H9 (cell line): ENCODE measurements around the genes ADCK2, SSBP1, TAS2R4 and PRSS58.

DNA sequence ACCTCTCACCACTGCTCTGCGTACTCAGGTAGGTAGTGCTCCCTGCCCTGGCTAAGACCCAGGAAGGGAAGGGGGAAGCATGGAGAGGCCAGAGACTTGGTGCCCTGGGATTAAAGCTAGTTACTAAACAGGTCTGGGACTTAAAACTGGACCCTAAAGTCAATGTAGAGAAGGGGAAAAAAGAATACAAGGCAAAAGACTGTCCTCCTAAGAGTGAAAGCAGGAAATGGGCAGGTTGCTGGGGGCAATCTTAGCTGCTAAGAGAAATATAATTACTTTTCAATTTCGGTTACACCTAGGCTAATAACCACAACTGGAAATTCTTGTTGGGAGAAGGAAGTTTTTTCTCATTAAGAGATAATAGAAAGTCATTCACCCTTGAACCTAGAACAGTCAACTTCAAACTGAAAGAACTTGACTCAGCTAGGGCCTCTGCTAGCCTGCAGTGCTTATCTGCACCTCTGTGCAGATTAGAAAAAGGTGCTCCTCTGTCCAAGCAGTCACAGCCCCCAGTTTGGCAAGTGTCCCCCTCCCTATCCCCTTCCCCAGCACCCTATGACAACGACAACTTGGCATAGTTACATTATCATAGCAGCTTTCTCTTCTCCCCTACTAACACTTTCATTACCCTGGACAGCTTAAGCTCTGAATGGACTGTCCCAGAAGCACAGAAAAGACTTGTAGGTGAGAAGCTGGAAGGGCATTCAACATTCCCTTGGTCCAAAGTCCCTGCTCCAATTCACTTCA, 65.7 kb upstream of the KDM7A start:
- PRO-cap = no peak

DNA sequence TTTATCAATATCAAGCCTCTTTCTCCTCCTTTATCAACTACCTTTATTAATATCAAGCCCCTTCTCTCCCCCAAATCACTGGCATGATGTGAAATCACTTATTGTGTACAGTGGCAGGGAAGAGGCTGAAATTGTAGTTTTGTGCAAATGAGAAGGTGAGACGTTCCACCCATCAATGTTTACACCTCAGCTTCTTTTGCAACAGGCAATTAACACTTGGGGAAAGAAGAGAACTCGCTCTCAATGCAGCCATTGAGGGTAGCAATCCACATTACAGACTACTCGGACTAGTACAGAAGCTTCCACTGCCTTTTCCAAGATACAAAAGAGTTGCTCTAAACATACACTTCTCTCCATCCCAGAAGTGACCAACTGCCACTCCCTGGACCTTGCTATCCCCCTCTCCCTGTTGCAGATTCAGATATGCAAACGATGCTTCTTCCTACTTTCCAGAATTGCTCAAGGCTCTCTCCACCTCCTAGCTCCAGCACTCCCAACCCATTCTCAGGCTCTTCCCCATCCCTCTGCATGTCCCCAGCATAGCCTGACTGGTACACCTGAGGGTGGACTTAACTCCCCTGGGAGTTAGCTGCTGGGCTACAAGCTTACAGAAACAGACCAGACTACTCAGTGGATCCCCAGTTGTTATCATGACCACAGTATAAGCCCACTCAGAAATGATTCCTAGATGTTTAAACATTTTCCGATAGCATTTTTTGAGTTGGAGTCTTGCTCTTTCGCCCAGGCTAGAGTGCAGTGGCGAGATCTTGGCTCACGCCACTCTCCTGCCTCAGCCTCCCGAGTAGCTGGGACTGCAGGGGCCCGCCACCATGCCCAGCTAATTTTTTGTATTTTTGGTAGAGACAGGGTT, 27.7 kb downstream of the MKRN1 start:
- PRO-cap = no peak

GRCh38 chr7:140518061-140518530, 38.8 kb upstream of the MKRN1 start:
- PRO-cap = unidirectional peak, plus-strand start at chr7:140518262

- PRO-cap = bidirectional peak, plus-strand start at chr7:140672962, minus-strand start at chr7:140672798
Observed at GRCh38 chr7:140672537-140672994, at the start of gene ADCK2. TSS of gene ADCK2 (plus strand) at chr7:140672945.

- PRO-cap = no peak
Observed at GRCh38 chr7:140673942-140674350, 1.2 kb downstream of the ADCK2 start.

GRCh38 chr7:140675214-140675861, 2.6 kb downstream of the ADCK2 start:
- PRO-cap = no peak

DNA sequence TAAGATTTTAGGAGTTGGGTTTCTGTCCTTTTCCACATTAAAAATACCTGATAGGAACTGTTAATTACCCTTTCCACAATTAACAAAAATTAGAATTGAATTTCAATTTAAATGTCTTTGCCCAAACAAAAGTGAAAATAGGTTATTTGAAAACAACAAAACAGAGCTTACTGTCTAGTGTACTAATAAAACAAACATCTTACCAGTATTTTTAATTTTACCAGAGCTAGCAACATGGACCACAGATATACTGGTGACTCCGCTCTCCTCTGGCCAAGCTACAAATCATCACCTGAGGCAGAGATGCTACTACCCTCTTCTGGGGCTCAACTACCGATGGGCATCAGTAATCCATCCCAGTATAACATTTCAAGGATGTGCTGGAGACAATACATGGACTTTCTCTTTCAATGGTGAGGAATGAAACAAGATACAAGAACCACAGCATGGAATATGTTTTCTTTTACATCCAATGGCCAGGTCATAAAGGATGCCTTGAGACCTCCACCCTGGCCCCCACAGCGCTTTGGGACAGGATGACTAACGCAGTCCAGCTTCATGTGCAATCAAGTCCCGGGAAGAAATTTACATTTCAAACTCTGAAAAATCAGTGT, 24.9 kb downstream of the NDUFB2 start:
- PRO-cap = no peak

GRCh38 chr7:140739649-140740182, 43.2 kb downstream of the NDUFB2 start:
- PRO-cap = no peak

DNA sequence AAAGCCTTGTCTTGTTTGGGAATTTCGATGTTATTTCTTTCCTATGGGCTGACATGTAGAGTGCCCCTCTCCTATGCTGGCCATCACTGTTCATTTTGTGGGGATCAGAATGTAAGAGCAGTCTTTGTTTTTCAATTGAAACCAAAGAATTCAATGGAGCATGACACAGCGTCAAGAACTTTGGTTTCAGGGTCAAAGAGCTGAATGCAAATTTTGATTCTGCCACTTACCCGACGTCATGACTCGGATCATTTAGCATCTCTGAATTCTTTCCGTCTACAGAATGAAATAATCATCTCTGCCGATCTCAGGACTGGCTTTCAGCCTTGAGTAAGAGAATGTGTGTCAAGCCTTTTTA, 52.6 kb downstream of the DENND11 start:
- PRO-cap = no peak

- PRO-cap = bidirectional peak, plus-strand start at chr7:141738401, minus-strand start at chr7:141738038; bidirectional peak, plus-strand start at chr7:141738596, minus-strand start at chr7:141738655
Observed at GRCh38 chr7:141737742-141738858, at the start of gene SSBP1. TSS of gene SSBP1 (plus strand) at chr7:141738358.

DNA sequence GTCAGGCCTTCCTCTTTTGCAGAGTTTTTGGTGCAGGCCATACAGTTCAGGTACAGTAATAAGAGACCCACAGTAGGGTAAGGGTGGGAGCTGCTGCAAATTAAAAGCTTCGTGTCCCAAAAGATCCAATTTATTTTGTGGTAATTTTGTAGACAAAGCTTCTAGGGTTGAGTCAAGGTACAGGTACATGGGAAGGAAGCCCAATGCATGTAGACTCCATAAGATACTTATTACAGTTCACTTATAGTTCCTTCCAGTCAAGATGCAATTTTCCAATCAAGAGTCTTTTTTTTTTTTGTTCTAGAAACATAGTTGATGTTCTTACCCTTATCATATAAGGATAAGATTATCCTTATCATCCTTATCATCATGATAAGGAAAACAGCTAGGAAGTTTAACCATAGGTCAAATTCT, at the start of gene TAS2R4:
TAS2R4 (plus strand) TSS at position 301 of the 414 bp plus-strand sequence.
- PRO-cap = no peak

GRCh38 chr7:141779515-141779994, 3.1 kb downstream of the TAS2R4 start:
- PRO-cap = no peak

GRCh38 chr7:142257790-142258445, at the start of gene PRSS58:
TSS of gene PRSS58 (minus strand) at chr7:142258058.
- PRO-cap = no peak

- PRO-cap = no peak
Observed at GRCh38 chr7:142477790-142478374, 220.0 kb upstream of the PRSS58 start.

- PRO-cap = no peak
Observed at GRCh38 chr7:142656390-142656965, 92.8 kb upstream of the PRSS1 start.

DNA sequence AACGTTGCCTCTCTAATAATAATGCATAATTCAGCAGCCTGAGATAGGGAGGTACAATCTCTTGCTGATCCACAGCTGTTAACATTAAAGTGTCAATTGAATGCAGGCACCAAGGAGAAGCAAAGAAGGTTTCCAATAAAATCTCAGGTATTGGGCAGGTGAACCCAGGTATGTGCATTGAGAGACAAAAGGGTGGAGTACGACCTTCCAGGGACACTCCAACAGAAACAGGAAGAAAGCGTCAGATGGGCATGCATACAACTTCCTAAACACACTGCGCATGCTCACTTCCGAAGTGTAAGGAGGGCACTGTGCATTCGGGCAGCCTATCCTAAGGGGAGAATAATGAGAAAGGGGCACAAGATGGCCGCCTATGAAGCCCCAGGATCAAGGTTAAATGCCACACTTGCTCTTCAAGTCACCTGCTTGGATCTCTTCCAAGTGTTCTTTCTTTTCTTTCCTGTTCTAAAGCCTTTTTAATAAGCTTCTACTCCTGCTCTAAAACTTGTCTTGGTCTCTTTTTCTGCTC, 39.4 kb upstream of the PRSS1 start:
- PRO-cap = no peak

DNA sequence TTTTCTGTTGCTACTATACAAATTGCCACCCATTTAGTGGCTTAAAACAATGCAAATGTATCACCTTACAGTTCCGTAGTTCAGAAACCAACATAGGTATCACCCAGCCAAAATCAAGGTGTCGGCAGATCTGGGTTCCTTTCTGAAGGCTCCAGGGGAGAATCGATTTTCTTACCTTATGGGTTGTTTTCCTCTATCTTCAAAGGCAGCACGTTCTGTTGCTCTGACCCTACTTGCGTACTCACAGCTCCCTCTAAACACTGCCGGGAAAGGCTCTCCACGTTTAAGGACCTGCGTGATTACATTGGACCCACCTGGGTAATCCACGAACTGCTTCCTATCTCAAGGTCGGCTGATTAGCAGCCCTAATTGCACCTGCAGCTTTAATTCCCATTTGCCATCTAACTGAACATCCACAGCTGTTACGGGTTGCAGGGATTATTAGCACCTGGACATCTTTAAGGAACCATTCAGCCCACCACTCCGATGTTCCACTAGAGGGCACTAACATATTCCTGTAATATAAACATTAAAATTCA, 37.2 kb upstream of the PRSS1 start:
- PRO-cap = no peak

GRCh38 chr7:142799463-142800113, 28.8 kb downstream of the PRSS2 start:
- PRO-cap = no peak

GRCh38 chr7:142855573-142856483, 952 bp downstream of the EPHB6 start:
- PRO-cap = no peak

- PRO-cap = no peak
Observed at GRCh38 chr7:143379663-143380220, 1.4 kb upstream of the ZYX start.